Tibial nerve (tissue), 3 donors: ENCODE data around the genes WDR35 and LAPTM4A.

GRCh38 chr2:19989983-19990422, at the start of gene WDR35:
Gene WDR35 (minus strand): TSS chr2:19990105.
- PRO-cap, result bidirectional peak, plus-strand start at chr2:19990229, minus-strand start at chr2:19990139
- RAMPAGE, long total RNA, 3 experiments, result start-site peak on the minus strand in 3 of 3 experiments, at chr2:19990081-19990149 at its widest, 154 to 925 reads per replicate

GRCh38 chr2:20011764-20012241, 665 bp downstream of the MATN3 start:
- PRO-cap, result unidirectional peak, plus-strand start at chr2:20012081
- RAMPAGE, long total RNA, 3 experiments, result no peak in any of the 3 experiments

DNA sequence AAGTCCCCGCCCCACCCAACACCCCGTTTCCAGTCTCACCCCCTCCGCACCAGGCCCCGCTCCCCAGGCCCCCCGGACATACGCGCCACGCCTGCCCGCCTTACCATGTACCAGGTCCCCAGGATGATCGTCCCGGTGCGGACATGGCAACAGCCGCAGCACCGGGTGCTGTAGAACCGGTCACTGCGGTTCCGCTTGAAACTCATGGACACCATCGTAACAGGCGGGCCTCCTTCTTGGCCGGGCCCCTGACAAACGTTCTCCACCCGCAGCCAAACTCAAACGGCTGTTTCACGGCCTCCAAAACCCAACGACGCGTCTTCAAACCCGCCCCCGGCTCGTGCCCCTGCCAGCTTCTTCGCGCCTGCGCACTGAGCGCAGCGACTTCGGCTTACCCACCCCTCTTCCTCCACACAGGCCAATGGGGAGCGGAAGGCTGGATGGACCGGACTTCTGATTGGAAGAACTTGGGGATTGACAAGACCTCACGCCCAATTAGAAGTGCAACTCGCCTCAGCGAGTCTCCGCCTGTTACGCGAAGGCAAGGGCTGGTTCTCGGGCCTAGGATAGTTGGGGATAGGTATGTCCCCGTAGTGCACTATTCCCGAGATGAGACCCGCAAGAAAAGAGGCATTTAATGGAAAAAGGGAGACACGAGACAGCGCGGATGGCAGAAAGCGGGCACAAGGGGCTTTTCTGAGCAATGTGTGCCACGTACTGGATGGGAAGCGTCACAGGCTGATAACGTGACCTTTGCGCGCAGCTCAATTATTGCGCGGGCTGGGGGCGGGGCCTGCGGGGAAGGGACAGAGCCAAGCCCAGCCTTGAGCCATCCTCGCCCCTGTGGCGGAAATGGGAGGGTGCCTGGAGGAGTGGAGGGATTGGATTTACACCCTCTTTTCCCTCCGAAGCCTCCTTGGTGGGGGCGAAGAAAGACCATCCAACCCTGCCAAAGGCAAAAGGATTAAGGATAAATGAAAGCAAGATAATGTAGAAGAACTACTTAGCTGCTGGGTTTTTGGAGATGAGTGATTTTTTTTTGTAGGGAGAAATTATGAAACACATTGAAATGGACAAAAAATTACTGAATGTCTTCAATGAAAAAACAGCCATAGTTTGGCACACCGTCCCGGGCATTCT, at the start of gene LAPTM4A:
Gene LAPTM4A, minus strand, starts transcription at position 323 of the 1,140 bp plus-strand sequence.
- PRO-cap, result bidirectional peak, plus-strand start at position 531 of the sequence, minus-strand start at position 348 of the sequence; bidirectional peak, plus-strand start at position 908 of the sequence, minus-strand start at position 743 of the sequence
- RAMPAGE, long total RNA, 3 experiments, result start-site peak on the minus strand in 3 of 3 experiments, centred at positions 297 to 312 of the sequence, 390 to 1,485 reads per replicate

DNA sequence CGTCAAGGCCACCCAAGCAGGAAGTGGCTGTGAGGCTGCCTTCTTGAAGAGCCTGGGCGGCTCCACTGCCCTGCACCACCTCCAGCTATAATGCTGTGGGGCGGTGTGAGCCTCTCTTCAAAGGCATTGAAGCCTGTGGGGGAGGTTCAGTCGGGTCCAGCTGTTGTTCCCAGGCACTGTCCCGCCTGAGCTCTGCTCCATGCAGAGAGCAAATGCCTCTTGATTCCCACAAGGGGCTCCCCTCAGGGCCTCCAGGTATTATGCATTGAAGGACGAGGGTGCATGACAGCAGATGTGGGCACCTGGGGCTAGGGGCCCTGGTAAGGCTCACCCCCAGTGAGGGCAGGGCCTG, 29.5 kb upstream of the LAPTM4A start:
- PRO-cap, result no peak
- RAMPAGE, long total RNA, 3 experiments, result no peak in any of the 3 experiments

- PRO-cap, result no peak
- RAMPAGE, long total RNA, 3 experiments, result no peak in any of the 3 experiments
Observed at GRCh38 chr2:20091216-20092032, 40.0 kb upstream of the LAPTM4A start.

- PRO-cap, result no peak
- RAMPAGE, long total RNA, 3 experiments, result no peak in any of the 3 experiments
Observed at GRCh38 chr2:20136155-20136642, 84.8 kb upstream of the LAPTM4A start.

DNA sequence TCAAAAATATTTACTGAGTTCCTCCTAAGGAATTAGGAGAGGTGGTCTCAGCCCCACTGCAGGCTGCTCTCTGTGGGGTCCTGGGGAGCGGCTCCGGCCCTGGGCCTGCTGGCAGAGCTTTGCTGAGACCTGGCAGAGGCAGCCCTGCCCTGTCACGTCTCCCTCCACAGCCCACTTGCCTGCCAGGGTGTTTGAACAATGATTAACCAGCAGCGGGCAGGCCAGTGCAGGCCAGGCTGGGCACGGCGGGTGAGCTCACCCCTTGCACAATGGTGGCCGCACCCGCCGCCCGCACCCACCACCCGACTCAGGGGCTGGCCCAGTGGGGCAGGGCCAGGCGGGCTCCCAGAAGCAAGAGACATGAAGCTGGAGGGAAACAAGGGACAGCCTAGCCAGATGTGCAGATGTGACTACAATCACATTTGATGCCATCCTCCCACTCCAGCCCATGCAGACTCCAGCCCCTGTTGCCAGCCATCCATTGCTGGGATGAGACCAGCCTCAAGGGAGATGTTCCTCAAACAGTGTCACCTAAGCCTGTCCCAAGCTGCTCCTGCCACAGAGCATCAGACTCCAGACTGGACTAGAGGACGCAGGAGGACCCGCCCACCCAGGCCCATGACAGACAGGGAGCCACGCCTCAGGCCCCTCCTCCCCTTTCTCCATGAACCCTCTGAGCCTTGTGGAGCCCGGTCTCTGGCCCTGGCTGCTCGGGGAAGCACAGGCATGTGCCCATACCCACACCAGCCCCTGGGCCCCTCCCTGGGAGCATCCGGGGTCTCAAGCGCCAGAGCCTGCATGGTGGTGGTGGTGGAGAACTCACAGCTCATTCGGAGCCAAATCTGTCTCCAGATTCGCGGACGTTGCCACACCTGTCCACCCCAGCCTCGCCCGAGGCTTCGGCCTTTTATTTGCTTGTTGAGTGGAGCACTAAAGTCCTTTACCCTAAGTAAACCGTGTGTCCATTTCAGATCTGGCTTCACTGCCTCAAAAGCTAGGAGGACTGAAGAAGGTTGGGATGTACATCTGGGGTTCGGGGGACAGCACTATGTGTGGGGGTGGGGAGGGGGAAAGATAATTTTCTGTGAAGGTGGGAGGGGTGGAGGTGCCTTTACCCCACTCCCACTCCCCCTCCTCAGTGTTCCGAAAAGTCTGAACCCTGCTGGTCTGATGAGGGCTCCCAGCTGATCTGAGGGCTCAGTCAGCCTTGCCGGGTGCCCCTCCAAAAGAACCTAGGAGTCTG, 44.9 kb downstream of the SDC1 start:
- PRO-cap, result no peak
- RAMPAGE, long total RNA, 3 experiments, result no peak in any of the 3 experiments

GRCh38 chr2:20196514-20197213, 28.3 kb downstream of the SDC1 start:
- PRO-cap, result no peak
- RAMPAGE, long total RNA, 3 experiments, result no peak in any of the 3 experiments

- PRO-cap, result no peak
- RAMPAGE, long total RNA, 3 experiments, result no peak in any of the 3 experiments
Observed at GRCh38 chr2:20224173-20224518, 784 bp downstream of the SDC1 start.

DNA sequence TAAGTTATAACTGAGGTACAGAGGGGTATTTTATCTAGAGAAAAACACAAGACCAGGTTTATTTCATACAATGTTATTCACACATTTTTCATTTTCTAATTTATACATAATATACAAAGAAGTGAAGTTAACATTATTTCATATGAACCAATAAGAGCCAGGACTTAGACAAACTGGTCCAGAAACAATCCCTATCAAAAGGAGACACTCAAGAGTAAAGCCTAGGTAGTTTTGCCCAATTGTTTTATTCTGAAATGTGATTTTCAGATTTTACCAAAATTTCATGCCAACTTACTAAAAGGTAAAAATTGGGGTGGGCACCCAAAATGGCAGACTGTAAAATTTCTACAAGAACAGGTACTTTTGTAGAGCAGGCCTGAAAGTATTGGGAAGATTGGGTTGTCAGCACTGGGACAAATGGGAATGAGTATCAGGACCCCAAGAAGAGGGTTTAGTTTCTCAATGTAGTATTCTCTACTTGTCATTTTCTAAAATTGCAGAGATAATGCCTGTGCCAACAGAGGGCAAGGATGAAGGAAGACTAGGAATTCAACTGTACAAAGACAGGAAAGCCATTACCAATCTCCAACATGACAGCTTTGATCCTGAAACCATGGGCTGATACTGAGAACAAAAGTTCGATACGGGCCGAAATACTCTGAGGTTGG, 23.9 kb upstream of the SDC1 start:
- PRO-cap, result no peak
- RAMPAGE, long total RNA, 3 experiments, result no peak in any of the 3 experiments

DNA sequence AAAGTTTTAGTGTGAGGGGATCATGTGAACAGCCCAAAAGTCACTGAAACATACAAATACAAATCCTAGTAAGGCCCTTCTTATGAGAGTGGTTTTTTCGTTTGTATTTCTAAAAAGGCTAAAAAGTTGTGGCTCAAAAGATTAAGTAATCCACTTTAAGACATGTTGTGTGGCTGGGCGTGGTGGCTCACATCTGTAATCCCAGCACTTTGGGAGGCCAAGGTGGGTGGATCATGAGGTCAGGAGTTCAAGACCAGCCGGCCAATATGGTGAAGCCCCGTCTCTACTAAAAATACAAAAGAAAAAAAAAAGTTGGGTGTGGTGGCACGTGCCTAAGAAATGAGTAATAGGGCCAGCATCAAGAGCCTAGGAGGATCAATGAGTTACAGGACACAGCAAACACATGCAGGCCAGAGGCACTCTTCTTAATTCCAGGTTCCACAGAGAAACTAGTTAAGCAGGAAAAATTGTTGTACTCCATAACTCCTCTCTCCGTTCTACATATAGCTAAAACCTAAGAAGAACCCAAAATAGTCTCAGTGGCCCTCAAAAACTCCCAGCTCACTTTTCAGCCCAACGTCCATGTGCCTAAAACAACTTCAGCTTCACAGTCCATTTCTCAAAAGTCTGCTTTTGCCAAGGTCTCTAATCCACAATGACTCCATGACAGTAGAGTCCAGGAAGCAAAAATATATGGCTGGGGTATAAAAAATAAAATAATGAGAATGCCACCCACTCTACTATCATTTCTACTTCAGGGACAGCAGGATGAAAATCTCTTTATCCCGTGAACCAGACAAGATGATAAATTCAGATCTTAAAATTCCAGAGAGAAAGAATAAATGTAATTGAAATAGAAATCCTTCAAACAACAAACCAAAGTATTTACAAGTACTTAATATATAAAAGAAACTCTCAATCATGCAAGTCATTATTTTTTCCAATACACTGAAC, 61.5 kb downstream of the PUM2 start:
- PRO-cap, result no peak
- RAMPAGE, long total RNA, 3 experiments, result no peak in any of the 3 experiments

DNA sequence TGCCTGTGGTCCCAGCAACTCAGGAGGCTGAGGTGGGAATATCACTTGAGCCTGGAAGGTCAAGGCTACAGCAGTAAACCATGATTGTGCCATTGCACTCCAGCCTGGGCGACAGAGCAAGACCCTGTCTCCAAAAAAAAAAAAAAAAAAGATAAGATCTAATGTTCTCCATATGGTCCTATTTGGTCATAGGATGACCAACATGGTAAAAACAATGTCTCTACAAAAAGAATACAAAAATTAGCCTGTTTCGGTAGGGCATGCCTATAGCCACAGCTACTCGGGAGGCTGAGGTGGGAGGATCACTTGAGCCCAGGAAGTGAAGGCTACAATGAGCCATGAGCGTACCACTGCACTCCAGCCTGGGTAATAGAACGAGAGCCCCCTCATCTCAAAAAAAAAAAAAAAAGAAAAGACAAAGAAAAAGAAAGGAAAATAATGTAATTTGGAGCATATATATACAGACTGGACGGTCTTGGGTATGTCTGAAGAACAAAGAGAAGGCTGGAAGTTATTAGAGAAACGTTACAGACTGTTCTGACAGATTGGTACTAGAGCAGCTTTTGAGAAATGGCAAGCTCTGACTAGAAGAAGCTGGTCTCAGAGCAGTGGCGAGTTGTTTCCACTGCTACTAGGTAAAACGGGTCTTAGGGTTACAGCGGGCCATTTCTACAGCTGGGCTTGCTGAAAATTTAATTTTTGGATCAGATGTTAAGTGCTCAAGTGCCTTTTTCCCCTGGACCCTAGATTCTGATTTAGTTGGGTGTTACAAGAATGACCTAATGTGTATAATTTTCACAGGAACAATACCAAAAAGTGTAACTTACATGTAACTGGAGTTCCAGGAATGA, 21.4 kb downstream of the PUM2 start:
- PRO-cap, result no peak
- RAMPAGE, long total RNA, 3 experiments, result no peak in any of the 3 experiments

- PRO-cap, result unidirectional peak, minus-strand start at chr2:20439609
- RAMPAGE, long total RNA, 3 experiments, result no peak in any of the 3 experiments
Observed at GRCh38 chr2:20439122-20439923, 7.6 kb upstream of the RHOB start.

- PRO-cap, result unidirectional peak, plus-strand start at chr2:20444055; bidirectional peak, plus-strand start at chr2:20444402, minus-strand start at chr2:20444103
- RAMPAGE, long total RNA, 3 experiments, result no peak in any of the 3 experiments
Observed at GRCh38 chr2:20443935-20444208, 3.0 kb upstream of the RHOB start.

- PRO-cap, result bidirectional peak, plus-strand start at chr2:20447752, minus-strand start at chr2:20447696; bidirectional peak, plus-strand start at chr2:20447955, minus-strand start at chr2:20447933
- RAMPAGE, long total RNA, 3 experiments, result start-site peak on the plus strand in 1 of 3 experiments, at chr2:20447710-20447906 at its widest, 61 to 157 reads per replicate
Observed at GRCh38 chr2:20447668-20447981, 751 bp downstream of the RHOB start.

DNA sequence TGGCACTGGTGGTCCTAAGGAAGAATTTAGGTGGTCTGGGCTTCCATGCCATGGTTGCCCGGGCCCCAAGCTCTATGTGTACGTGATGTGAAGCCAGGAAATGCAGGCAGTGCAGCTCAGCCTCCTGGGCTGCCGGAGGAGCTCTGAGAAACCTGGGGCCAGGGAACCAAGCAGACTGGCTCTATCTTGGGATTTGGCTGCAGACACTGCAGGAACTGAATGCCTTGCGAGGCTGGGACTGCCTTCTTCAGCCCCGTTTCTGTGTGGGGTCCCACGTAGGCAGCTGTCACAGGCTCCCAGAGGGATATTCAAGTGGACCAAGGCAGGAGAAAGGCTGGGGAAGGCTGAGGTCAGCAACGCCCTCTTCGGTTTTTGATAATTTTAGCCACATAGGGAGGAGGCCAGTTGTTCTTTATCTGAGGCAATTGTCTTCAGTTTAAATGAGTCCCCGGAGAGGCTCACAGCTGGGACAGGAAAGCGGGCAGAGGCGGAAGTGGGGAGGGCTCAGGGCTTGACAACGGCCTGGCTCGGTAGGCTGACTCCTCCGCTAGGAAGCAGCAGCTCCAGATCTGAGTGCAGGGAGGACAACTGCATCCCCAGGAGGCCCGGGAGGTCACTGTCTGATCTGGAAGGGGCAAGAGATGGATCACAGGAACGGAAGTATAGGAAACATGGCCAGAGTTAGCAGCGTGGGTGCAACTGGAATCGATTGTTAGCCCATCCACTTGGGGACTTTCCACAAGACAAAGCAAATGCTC, 77.8 kb downstream of the RHOB start:
- PRO-cap, result no peak
- RAMPAGE, long total RNA, 3 experiments, result no peak in any of the 3 experiments

- PRO-cap, result no peak
- RAMPAGE, long total RNA, 3 experiments, result no peak in any of the 3 experiments
Observed at GRCh38 chr2:20537826-20538134, 90.9 kb downstream of the RHOB start.

DNA sequence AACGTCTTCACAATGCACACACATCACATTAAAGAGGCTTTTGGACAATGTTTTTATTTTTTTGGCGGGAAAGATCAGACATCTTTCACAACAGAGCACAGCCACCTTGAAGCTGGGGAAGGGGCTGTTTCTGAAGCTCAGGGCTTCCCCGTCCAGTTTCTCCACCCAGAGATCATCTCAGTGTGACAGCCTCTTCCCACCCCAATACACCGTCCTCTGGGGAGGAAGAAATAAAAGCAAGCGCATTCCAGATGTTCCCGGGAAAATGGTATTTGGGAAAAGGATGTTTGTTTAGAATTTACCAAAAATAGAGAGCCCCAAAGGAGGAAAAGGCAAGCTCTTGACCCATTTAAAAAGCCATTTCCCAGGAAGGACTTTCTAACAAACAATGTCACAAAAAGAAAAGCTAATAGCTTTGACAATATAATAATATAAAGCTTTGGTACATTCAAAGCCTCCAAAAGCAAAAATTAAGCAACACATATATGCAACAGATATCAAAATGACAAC, 64.6 kb downstream of the HS1BP3 start:
- PRO-cap, result no peak
- RAMPAGE, long total RNA, 3 experiments, result no peak in any of the 3 experiments

- PRO-cap, result bidirectional peak, plus-strand start at chr2:20599338, minus-strand start at chr2:20599291
- RAMPAGE, long total RNA, 3 experiments, result no peak in any of the 3 experiments
Observed at GRCh38 chr2:20598956-20599563, 51.8 kb downstream of the HS1BP3 start.

DNA sequence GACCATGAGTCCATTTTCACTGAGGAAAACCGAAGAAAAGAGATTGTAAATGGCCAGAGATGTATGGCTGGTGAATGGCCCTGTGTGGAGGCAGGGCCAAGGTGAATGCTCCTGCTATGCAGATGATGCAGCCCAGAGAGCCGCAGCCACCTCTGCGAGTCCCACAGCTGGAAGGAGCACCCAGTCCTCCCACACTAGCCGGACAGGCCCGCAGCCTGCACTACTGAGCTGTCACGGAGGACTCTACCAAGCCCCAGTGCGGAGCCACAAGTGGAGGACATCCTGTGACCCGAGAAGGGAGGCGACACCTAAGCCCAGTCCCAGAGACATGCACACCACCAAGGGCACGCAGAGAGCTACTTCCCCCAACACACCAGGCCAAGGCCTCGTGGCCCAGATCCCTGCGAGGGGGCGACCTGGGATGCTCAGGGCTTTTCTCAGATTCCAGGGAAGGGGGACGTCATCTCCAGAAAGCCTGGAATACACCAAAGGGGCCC, 12.9 kb downstream of the HS1BP3 start:
- PRO-cap, result no peak
- RAMPAGE, long total RNA, 3 experiments, result no peak in any of the 3 experiments